ENCODE measurements around a stretch of chr1.

DNA sequence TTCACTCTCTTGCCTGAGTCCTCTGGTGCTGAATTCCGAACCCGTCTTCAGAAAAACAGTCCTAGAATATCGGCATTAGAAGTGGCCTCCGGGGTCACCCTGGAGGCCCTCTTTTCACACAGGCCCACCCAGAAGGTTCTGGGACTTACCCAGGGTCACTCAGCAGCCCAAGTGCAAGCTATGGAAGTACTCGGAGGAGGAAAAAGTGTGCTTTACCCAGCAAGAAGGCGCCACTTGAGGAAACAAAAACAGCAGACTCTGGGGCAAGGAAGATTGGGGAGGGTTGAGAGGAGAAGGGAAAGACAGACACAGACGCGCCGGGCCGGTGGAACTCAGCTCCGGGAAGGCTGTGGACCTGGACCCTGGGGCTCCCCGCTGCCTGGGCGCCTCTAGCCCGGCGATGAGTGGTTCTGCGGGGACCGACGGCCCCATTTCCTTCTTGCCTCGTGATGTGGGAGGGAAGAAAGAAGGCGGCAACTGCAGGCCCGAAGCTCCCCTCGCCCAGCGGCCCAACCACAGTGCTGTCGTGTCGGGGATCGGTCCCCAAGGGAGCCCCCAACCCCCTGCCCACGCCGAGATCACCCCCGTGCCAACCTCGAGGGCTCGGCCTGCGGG lies 7.1 kb downstream of the FOXD3 start:
- RRBS, result 8% methylated on average over 4 of the region's 32 CpGs

DNA sequence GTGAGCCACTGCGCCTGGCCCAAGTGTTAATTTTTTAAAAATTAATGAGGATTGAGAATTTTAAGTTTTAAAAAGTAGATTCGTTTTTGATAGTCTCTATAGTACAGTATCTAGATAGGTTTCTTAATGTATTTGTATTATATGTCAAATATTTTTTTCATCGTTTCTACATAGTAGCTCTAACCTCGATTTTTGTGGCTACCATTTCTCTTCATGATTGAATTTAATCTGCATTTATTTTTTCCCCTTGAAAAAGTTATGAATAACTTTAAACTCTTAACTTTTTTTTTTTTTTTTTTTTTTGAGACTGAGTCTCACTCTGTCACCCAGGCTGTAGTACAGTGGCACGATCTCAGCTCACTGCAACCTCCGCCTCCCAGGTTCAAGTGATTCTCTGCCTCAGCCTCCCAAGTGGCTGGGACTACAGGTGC lies 33.0 kb upstream of the PGM1 start:
- RRBS, result no CpG with 5 or more reads among the region's 6 CpGs

DNA sequence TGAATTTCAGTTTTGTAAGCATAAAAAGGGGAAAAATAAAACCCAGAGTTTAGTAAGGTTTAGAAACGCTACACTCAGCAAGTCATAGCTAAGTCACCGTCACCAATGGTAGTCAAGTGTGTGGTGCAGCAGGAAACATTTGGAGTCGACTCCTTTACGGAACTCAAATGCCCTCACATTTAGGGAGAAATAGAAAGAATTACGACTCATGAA lies 519 bp upstream of the PGM1 start:
- RRBS, result no CpG with 5 or more reads among the region's 5 CpGs

- RRBS, result no CpG with 5 or more reads among the region's 5 CpGs
Measured at GRCh38 chr1:63641196-63641699, 48.0 kb downstream of the PGM1 start.

DNA sequence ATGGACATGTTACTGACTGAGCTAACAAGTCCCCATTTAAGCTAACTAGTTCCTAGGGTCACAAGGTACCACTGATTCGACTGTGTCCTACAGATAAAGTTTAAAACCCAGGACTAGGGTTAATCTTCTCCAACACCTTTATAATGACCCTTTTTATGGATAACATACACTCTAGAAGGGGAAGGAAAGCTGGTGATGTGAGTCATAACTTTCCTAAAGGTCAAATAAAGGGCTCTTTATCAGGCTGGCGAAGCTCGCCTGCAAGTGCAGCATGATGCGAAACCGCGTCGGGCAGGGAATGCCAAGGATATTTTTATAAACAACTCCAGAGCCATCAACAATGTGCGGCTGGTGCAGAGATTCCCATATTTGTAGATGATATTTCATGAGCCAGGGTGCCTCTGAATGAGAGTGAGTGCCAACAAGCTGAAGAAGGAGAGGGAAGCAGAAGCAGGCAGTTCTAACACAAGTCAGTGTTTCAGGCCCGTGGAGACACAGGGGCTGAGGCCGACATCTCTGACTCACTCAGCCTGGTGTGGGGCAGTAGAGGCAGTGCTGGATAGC lies 75.6 kb upstream of the ROR1 start:
- RRBS, result no CpG with 5 or more reads among the region's 10 CpGs

- RRBS, result no CpG with 5 or more reads among the region's 2 CpGs
Measured at GRCh38 chr1:63854165-63854506, 80.3 kb downstream of the ROR1 start.

DNA sequence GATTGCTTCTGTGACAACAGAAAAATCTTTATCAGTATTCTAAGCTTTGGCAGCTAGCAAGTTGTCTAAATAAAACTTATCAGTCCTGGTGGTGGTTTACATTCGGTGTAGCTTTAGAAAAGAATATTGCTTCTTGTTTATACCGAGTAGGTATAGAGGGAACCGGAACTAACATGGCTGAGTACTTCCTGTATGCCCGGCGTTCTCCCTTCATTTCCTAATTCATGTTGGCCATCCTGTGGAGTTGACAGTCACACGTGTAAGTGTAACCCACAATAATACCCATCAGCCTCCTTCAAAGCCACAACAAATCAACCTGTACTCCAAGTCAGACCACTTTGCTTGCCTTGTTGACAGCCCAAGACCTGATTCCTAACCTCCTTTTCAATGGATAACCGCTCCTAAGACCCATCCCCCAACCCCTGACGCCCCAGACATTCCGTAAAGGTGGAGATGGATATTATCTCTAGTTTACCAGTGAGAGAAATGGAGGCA lies 42.0 kb downstream of the UBE2U start:
- RRBS, result no CpG with 5 or more reads among the region's 9 CpGs

- RRBS, result no CpG with 5 or more reads among the region's 7 CpGs
Measured at GRCh38 chr1:64664266-64664890, 80.5 kb upstream of the RAVER2 start.

- RRBS, result no CpG with 5 or more reads among the region's 2 CpGs
Measured at GRCh38 chr1:64925593-64925821, 40.8 kb downstream of the JAK1 start.

GRCh38 chr1:64927162-64927773 lies 39.1 kb downstream of the JAK1 start:
- RRBS, result no CpG with 5 or more reads among the region's 8 CpGs

DNA sequence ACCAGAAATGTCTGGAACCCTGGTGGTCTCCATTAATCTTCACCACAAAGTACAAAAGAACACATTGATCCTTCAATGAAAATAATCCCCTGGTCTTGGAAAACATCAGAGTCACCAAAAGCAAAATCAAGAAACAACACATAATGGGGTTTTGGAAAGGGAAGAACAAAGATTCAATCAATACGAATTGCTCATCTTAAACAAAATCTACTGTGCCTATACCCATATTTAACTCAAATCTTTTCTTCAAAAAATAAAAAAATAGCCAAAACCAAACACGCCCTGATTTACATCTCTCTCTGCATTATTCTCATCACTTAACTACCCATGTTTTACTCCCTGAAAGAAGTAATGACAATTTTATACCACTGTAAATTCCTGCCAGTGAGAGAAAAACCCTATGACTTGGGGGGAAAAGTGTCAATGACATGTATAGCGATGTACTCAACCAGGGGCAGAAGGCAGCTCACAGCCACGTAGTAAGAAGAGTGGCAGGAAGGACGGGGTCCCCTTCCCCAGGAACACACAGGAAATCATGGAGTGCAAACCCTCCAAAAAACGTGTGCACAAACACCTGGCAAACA lies 1.4 kb downstream of the JAK1 start:
- RRBS, result no CpG with 5 or more reads among the region's 6 CpGs

DNA sequence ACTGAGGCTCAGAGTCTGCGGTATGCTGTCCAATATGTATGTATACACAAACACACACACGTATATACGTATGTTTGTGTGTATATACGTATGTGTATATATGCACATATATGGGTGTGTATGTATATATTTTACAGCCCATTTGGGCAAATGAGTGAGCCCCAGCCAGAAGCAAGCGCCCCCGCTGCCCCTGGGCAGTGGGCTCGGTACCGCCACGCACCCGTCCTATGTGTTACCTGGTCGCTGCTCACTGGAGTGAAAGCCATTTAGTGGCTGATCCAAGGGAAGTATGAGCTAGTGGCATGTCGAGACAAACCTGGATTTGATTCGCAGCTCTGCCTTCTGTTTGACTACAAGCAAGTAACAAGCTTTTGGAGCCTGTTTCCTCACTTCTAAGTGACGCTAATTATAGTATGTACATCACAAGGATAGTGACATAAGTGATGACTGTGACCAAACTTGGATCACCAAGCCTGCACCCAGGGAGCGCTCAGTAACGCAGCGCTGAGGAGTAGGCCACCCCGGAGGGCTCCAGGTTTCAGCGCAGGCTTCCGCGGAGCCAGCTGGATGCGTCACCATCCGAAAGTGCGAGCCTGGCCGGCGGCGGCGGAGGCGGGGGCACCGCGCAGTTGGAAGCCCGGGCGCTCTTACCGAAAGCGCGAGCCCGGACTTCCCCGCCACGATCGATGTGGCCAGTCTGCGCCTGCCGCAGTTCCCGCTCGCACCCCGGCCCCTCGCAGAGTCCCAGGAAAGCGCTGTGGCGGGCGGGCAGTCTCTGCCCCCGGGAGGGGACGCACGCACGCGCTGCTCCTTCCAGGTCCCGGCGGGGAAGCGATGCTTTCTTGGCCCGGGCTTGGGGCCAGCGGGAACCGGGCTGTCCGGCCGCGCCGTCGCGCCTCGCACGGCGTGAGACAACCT lies 36.0 kb upstream of the JAK1 start:
- RRBS, result 2% methylated on average over 34 of the region's 69 CpGs

GRCh38 chr1:65020894-65021615 lies 54.7 kb upstream of the JAK1 start:
- RRBS, result no CpG with 5 or more reads among the region's 7 CpGs

DNA sequence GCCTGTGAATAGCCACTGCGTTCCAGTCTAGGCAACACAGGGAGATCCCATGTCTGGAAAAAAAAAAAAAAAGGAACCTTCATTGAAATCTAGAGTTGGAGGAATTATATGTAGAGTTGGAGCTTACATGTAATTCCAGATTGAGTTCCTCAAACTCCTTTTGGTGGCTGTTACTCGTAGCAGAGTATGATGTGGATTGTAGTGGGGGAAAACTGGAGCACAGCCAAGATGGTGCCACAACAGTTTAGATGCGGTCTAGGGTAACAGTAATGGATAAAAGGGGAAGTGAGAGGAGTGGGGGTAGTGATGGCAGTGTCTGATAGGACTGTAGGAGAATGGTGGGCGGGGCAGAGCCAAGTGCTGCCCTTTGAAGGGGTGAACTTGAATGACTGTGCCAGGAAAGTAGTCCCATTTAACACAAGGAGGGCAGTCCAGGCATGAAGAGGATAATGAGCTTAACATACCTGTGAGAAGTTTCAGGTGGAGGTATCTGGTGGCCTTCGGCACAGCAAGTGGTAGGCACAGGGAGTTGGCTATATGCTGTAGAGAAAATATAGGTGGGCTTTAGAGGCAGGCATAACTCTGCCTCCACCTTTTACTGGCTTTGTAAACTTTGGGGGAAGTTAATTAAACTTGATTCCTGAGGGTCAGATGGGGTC lies 17.6 kb downstream of the AK4 start:
- RRBS, result no CpG with 5 or more reads among the region's 5 CpGs

GRCh38 chr1:65469857-65470406 lies 49.5 kb downstream of the LEPR start:
- RRBS, result no CpG with 5 or more reads among the region's 6 CpGs

- RRBS, result no CpG with 5 or more reads among the region's 3 CpGs
Measured at GRCh38 chr1:65691868-65692302, 100.8 kb upstream of the PDE4B start.

DNA sequence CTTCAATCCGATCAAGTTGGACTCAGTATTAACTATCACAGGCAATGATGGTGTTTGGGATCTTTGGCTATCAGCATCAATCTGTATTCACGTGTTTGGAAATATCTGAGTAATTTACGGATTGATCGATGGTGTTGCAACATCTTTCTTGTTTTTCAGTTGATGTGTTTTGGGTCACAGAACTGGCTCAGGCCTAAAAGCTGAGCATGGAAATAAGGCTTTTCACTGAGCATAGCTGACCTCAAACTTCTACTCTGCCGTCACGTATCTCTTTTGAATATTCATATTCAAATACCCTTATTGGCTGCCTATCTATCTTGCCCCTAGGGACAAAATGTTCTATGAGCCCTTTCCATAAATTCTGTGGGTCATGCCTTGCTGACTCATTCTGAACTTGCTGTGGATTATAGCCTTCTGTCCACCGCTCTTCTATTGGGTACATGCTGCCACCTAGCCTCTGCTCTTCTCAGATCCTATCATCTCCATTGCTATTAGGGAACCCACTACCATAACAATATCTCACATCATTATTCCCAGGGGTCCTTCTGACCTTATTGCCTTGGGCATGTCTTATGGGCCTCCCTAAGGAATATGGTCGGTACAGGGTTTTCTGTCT lies 156.1 kb downstream of the PDE4B start:
- RRBS, result no CpG with 5 or more reads among the region's 8 CpGs

- RRBS, result no CpG with 5 or more reads among the region's 6 CpGs
Measured at GRCh38 chr1:66169315-66169983, 364.5 kb upstream of the SGIP1 start.

GRCh38 chr1:66182870-66183263 lies 351.1 kb upstream of the SGIP1 start:
- RRBS, result no CpG with 5 or more reads among the region's 1 CpG

DNA sequence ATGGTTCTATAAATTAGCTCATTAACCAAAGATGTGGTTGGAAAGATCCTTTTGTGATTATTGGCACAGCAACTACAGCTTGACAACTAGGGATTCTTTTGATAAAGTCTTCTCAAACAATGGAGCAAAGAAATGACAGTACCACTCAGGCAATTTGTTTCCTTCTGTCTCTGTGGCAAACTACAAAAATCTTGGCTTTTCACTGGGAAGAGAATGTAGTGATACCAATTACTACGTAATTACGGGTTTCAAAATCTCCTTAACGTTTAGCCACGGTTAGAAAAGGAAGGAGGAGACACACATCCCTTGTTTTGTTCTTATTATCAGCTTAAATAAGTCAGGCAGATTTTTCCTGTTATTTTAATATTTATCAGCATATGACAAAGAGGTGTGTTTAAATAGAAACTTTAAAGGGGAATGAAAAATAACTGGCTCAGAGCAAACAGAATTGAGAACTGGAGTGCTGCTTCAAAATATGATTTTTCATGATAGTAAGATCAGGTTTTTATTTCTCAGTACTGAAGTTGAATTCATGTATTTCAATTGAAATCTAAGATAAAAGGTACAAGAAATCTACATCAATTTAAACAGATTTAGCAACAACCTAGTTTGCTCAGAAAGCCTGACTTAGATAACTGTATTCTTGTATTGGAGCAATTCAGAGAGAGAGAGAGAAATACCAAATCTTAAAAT lies 266.3 kb upstream of the SGIP1 start:
- RRBS, result no CpG with 5 or more reads among the region's 4 CpGs